Smooth muscle cell (in vitro differentiated cells): ENCODE measurements around the gene MAGI1.

- RAMPAGE, long total RNA = no peak
These were observed 115.8 kb upstream of the PRICKLE2 start for GRCh38 chr3:64341083-64341523.

- RAMPAGE, long total RNA = no peak
These were observed 130.1 kb upstream of the PRICKLE2 start for GRCh38 chr3:64355173-64355915.

GRCh38 chr3:64386802-64387001 is 161.4 kb upstream of the PRICKLE2 start:
- RAMPAGE, long total RNA = no peak

DNA sequence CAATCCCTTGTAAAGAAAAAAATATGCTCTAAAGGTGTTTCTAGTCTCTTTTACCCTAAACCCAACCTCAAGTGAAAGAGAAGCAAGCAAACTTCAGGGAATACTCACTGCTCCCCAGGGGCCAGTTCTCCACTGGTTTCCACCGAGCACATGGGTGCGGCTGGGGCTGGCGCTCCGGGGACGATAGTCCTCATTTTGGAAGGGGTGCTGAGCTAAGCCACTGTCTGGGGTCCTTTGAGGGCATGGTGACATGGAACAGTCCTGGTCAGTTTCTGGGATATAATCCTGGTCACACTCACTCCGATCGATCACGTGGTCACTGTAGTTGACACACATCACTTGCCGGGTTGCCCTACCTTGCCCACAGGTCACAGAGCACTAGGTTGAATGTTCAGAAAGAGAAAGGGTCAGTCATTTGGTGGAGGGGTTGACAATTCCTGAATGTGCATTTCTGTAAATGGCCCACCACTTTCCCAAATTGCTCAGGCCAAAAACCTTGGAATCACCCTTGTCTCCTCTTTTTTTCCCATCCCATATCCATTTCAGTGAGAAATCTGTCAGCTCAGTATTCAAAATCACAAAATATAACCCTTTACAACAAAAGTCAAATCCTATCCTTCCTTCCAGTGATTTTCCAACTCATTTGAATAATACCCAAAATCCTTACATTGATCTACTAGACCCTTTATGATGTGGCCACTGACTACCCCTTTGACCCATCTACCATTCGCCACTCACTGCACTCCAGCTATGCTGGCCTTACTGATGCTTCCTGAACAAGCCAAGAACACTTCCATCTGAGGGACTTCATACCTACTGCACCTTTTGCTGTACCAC is 85.7 kb downstream of the ADAMTS9 start:
- RAMPAGE, long total RNA = no peak

DNA sequence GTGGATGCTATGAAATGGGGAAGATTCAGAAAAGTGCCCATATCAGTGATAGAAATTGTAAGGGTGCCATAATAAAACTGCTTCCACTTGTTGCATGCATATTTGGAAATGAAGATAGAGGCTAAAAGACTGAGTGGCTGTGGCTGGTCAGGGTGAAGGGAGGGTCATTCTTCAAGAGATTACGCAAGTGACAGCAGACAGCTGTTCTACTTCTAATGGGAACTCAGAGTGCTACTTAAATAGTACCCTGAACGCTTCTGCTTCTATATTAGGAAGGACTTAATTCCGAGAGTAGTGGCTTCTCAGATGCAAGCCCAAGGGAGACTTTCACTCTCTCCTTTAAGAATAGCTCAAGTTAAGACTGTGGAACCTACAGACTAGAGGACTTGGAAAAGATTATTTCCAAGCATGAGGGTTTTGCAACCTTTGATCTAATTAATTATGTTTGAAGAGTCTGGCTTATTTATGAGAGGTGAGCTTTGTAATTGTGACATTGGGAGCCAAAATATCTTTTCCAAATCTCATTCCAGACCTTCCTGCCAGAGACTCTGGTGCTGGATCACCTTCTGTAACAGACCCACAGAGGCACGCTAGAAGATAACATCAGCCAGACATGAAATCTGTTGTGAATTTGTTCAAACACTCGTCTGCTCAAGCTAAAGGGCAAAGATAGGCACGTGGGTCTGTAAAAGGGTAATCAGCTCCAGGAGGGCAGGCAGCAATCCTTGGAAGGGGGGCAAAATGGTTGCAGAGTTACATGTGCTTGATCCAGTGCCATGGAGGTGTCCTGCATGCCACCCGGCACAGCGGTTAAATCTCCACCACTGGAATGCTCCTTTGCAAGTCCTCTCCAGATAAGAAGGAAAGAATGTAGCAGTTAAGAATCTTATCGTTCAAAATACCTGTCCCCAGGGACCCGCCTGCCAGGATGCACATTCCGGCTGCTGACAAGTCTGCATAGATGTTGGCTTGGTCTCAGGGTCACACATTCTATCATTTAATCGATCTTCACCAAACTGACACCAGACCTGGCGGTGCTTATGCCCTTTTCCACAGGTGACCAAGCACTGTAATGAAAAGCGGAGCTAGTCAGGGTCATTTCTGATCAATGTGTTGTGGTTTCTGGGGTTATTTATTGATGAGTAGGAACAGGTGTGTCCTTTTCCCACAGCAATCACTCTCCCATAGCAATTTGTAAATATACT is 75.0 kb downstream of the ADAMTS9 start:
- RAMPAGE, long total RNA = no peak

- RAMPAGE, long total RNA = no peak
These were observed 192.9 kb upstream of the ADAMTS9 start for GRCh38 chr3:64880458-64881250.

DNA sequence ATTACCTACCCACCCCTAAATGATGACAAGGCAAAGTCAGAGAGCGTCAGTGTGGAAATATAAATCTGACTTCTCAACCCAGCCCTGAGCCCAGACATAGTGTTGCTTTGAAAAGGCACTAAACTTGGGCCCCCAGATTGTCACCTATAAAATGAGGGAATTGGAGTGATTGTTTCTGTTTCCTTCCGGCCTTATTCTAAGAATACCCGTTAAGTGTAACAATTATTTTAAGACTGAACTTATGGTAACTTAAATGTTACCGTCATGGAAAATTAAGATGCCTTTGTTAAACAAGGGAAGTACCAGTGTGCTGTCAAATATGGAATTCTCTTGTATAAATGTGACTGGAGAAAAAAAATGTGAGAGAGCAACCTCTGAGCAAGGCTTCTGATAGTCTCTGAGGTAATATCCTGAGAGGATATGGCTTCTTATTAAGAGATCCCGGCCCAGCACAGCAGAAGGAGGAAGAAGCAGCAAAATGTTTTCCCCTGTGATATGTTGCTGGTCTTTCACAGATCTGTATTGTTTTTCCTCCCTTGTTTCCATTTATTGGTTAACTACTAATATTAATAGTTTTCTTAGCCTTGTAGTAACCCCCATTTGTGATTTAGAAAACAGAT is 480.7 kb upstream of the ADAMTS9 start:
- RAMPAGE, long total RNA = no peak

DNA sequence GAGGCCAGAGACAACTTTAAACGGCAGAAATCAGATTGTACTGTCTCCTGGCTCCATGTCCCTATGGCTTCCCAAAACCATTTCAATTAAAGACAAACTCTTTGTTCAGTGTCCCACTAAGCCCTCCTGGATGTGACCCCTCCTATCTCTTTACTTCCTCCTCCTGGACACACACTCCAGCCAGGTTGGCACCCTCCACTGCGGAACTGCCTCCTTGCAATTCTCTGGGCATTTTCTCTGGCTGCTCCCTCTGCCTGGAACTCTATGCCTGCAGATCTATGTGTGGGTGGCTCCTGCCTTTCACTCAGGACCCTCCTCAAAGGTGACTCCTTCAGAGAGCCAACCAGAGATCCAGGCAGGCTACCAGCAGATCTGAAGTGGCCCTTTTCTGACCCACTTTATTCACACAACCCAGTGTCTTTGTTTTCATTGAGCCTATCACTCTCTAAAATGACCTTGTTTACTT is 626.7 kb downstream of the MAGI1 start:
- RAMPAGE, long total RNA = no peak

DNA sequence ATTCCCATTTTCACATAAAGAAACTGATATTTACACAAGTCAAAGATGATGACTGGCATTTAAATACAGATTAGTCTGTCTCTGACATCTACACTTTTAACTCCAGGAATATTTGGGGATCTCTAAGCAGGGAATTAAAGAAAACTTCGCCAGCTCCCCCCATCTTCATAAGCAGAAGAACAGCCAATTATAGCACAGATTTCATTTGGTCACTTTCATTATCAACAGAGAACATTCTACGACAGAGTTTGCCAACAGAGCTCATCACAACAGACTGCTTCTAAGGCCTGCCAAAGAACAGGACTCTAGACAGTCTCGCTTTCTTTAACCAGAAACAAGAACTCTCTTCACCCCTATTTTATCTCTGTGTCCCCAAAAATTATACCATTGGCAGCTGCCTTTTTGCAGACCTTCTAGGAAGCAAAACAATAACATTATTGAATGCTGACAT is 552.9 kb downstream of the MAGI1 start:
- RAMPAGE, long total RNA = no peak

GRCh38 chr3:65532676-65533290 is 505.9 kb downstream of the MAGI1 start:
- RAMPAGE, long total RNA = no peak

GRCh38 chr3:65556861-65557818 is 481.6 kb downstream of the MAGI1 start:
- RAMPAGE, long total RNA = no peak

DNA sequence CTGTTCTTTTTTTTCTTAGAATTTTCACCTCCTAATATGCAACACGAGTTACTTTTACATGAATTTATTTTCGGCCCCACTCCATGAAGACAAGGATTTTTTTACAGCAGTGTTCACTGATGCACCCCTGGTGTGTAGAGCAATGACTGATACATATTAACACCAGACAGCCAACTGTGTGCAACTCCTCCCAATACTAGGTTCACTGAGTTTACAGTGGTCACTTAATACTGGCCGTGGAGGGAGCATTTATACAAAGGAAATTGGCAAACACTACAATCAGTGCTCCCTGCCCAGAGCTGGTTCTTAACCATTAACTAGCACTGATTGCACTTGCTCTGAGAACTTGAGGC is 110.7 kb downstream of the MAGI1 start:
- RAMPAGE, long total RNA = no peak

DNA sequence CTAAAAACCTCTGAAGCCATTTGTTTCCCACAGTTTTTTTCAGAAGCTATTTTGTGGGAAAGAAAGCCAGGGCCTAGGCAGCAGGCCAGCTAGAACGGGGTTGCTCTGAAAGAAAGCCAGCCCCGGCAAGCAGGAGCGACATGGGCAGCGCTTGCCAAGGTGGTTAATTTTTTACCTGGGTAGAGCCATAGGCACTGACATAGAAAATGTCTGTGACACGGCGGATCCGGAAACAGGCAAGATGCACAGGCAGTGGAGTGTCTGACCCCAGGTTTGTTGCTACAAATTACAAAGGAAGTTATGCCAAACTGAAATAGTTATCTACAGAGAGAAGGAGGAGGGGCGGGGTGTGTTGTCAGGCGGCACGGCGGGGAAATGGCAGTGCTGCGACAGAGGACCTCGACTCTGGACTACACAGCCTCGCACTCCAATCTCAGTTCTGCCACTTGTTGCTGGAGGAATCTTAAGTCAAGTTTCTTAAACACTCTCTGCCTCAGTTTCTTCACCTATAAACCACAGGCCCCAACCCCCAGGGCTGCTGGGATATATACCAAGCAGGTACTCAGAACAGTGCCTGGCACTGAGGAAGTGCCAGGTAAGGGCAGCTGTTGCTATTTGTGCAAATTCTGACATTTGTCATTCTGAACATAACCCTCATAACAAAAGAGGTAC is 84.3 kb downstream of the MAGI1 start:
- RAMPAGE, long total RNA = no peak

DNA sequence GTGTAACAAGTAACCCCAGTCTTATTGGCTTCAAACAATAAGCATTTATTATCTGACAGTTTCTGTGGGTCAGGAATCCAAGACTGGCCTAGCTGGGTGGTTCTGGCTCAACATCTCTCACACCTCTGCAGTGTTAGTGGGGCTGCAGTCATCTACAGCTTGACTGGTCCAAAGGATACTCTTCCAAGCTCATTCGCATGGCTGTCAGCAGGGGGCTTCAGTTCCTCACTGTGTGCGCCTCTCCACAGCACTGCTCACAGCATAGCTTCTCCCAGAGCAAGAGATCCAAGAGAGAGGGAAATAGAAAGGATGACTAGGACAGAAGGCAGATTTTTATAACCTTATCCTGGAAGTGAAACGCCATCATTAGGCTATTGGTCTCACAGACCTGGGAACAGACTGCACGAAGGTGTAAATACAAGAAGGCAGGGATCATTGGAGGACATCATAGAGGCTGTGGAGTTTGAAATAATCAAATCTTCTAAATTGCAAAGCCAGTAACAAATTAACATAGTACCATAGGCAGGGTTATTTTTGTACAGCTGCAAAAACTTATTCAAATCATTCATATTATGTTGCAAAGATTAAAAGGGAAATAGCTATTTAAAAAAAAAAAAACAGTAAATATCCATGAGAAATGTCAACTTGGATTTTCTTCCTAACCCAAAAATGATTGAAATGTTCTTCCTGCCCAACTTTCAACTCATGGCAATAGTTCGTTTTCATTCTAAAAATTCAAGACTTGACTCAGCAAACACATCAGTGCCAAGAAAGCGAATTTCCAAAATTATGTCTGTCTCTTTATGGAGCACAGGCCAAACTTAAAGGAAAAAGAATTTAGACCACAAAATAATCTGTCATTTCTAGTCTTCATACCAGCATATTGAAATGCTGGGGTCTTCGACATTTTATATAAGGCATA is 64.0 kb downstream of the MAGI1 start:
- RAMPAGE, long total RNA = no peak

- RAMPAGE, long total RNA = no peak
These were observed 1.0 kb downstream of the MAGI1 start for GRCh38 chr3:66037541-66038263.

GRCh38 chr3:66038264-66039151 is at the start of gene MAGI1:
TSS of gene MAGI1 (minus strand) at chr3:66038918.
- RAMPAGE, long total RNA = start-site peak on the minus strand at chr3:66038799-66038910, 460 and 202 reads in 2 replicates

- RAMPAGE, long total RNA = no peak
These were observed 409 bp upstream of the MAGI1 start for GRCh38 chr3:66039152-66039501.

GRCh38 chr3:66181742-66182324 is 39.0 kb upstream of the SLC25A26 start:
- RAMPAGE, long total RNA = no peak

- RAMPAGE, long total RNA = no peak
These were observed 38.5 kb upstream of the SLC25A26 start for GRCh38 chr3:66182325-66182621.

- RAMPAGE, long total RNA = no peak
These were observed 77.2 kb downstream of the SLC25A26 start for GRCh38 chr3:66297974-66298450.